ENCODE results near the genes RETNLB, DPPA2, ZBED2, SLC9C1 and BTLA.

GRCh38 chr3:108127144-108127697 is 36.4 kb upstream of the CD47 start:
- RRBS, result no CpG with 5 or more reads among the region's 4 CpGs

DNA sequence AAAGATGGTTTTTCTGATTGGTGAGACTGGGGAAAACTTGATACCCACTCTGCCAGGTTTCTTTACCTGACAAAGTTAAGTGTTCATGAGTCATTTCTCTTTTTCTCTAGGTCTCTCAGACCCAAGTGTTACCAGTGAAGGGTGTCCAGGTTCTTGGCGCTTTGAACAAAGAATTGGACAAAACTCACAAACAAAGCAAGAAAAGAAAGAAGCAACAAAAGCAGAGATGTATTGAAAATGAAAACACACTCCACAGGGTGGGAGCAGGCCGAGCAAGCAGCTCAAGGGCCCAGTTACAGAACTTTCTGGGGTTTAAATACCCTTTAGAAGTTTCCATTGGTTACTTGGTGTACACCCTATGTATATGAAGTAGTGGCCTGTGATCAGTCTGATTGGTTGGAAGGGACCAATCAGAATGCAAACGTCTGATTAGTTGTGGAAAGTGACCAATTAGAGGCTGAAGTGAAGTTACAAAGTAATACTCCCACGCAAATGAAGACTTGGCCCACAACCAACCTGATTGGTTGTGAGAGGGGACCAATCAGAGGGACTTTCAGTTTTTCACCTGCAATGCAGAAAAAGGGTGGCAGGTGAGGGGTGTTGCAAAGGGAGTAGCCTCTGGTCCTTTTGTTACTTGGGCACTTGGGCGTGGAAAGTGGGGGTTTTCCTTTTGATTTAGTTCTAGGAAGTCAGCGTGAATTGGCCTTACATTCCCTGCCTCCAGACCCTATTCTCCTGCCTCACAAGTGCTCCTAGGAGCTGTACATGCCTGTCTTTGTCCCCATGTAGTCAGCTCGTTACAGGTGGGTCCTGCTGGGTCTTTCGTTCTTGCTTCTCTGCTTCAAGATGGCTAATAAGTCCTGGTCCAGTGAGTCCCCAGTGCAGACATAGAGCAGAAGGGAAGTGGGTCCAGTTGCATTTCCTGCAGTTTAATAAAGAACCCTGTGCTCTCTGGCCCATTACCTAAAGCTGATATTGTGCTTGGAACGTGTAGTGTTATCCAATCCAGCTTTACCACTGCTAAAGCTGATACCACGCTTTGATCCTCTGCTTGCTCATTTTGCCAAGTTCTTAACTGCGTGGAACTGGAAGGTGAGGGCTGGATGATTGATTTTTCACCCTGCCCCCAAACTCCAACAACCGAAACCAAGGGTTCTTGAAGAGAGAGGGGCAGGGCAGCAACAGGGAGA is 45.8 kb upstream of the CD47 start:
- RRBS, result no CpG with 5 or more reads among the region's 12 CpGs

- RRBS, result no CpG with 5 or more reads among the region's 4 CpGs
Measured at GRCh38 chr3:108222755-108223135, 521 bp upstream of the IFT57 start.

DNA sequence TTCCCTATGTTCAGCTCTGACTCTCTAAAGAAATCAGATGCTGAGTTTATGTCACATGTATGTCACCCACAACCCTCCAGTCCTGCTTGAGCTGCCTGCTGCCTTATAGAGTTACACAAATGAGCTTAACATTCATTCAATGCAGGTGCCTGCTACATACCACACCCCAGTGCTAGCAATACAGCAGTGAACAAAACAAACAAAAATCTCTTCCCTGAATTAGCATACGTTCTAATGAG is 93.0 kb downstream of the HHLA2 start:
- RRBS, result no CpG with 5 or more reads among the region's 1 CpG

DNA sequence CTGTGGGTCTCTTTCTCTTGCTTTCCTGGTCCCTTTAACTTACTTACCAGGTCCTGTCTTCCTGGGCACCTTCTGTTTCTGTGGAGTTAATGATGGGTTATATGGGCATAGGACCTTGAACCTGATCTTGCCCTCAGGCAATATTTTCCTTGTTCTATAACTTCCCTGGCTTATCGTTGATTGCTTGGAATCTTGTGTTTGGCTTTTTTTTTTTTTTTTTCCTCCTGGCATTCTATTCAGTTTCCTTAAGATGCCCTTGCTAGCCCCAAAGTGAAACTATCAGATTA is 106.9 kb downstream of the HHLA2 start:
- RRBS, result no CpG with 5 or more reads among the region's 1 CpG

GRCh38 chr3:108407805-108408469 is 102.5 kb downstream of the MYH15 start:
- RRBS, result no CpG with 5 or more reads among the region's 3 CpGs

DNA sequence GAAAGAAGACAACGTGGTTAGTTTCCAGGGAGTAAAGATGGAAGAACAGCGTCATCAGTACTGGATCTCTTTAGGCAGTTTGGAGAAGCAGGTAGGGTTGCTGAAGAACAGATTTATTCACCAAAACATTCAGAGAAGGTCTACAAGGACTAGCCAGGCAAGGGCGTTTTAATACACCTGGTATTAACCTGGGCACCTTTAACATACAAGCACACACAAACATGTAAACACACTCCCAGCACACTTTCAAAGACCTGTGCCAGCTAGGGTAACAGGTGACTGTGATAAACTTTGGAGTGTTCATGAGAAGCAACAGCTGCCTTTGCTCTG is at the start of gene RETNLB:
Gene RETNLB, minus strand, starts transcription at position 144 of the 330 bp plus-strand sequence.
- RRBS, result no CpG with 5 or more reads among the region's 3 CpGs

GRCh38 chr3:109316092-109316978 is at the start of gene DPPA2:
Gene DPPA2 (minus strand): TSS chr3:109316517.
- RRBS, result 31% methylated on average over 3 of the region's 39 CpGs

DNA sequence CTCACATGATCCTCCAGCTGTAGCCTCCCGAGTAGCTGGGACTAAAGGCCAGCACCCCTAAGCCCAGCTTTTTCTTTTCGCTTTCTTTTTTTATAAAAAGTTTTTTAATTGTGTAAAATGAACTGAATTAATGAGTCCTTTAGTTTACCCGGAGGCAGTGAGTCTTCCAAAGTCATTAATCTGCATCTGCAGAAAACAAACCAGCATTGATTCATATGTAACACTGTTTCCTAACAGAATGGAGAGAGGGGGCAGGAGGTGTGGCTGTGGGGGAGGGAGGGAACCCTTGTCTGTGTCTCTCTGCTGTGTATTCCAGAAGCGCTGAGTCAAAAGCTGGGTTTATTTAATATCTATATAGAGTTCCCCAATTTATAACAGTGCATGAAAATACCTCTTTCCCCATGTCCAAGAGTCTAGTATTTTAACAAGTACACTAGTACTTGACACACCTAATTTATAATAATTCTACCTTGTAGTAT is 2.6 kb upstream of the DPPA4 start:
- RRBS, result no CpG with 5 or more reads among the region's 4 CpGs

DNA sequence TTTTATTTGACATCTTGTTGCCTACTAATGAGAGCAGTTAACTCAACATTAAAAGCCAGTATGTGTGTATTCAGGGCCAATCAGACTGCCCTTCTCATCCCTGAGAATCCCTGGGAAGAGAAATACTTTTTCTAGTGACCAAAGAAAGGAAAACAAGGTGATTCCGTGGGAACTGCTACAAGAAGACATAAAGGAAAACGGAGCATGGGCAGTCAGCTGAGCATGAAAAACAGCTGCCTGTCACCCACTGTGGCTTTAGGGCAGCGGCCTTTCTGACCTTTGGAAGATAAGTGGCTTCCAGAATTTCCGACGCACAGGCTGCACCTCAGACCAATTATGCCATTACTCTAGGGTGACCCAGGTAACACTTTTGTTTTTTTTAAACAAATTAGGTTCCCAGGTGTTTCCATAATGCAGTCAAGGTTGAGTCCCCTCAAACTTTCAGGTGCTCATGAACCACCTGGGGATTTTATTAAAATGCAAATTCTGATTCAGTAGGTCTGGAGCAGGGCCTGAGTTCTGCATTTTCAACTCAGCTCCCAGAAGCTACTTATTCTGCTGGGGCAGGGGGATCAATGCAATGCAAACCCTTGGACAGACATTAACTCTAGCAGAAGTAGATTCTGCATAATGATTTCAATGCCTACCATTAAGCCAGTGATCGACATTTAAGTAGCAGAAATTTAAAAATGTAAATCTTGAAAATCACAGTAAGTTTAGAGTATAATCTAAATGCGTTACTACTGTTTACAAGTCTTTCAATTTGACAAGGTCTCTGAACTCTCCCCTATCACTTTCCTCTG is 18.9 kb upstream of the DPPA4 start:
- RRBS, result no CpG with 5 or more reads among the region's 7 CpGs

GRCh38 chr3:110773364-110773767 is 298.2 kb upstream of the NECTIN3 start:
- RRBS, result no CpG with 5 or more reads among the region's 6 CpGs

DNA sequence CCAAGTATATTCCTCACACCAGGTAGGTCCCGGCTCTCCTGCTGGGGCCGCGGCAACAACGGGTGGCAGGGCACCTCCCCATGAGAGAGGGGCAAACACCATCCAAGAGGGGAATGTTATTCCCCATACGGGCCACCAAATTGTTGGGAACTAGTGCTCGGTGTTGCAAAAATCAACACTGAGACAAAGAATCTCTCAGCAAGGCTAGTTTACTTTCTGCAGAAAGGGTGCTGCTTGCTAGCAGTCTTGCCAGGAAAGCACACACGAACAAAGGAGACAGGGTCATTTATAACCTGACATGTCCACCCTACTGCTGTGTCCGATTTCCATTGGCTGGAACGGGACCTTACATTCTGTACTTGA is 102.1 kb upstream of the NECTIN3 start:
- RRBS, result no CpG with 5 or more reads among the region's 9 CpGs

GRCh38 chr3:111595193-111595760 is at the start of gene ZBED2:
Gene ZBED2 (minus strand): TSS chr3:111595346.
- RRBS, result no CpG with 5 or more reads among the region's 3 CpGs

DNA sequence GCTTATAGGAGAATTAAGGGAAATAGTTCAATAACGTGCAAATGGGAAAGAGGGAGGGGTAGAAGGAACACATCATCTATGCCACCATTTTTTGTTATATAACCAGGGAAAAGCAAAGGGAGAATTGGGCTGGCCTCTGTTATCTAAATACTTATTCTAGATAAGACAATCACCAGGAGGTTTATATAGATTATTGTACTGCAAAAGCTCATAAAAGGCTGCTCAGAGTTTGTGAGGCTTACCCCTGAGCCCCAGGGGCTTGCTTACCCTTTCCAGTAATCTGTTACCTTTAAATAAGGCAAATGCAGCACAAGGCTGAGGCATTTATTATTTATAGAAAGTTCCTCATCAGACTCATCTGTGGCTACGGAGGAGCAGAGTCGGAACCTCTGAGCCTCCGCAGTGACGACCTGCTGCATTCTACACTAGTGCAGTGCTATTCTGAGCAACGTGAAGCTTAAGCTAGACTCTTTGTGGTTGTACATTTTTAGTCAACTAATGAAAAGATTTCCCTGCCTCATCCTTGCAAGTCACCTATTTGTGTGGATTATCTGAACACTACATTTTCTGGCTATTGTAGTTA is 18.6 kb downstream of the PLCXD2 start:
- RRBS, result no CpG with 5 or more reads among the region's 6 CpGs

GRCh38 chr3:112224602-112225008 is 69.4 kb downstream of the SLC9C1 start:
- RRBS, result no CpG with 5 or more reads among the region's 1 CpG

GRCh38 chr3:112293459-112294609 is at the start of gene SLC9C1:
Gene SLC9C1 (minus strand): TSS chr3:112294216.
- RRBS, result no CpG with 5 or more reads among the region's 16 CpGs

DNA sequence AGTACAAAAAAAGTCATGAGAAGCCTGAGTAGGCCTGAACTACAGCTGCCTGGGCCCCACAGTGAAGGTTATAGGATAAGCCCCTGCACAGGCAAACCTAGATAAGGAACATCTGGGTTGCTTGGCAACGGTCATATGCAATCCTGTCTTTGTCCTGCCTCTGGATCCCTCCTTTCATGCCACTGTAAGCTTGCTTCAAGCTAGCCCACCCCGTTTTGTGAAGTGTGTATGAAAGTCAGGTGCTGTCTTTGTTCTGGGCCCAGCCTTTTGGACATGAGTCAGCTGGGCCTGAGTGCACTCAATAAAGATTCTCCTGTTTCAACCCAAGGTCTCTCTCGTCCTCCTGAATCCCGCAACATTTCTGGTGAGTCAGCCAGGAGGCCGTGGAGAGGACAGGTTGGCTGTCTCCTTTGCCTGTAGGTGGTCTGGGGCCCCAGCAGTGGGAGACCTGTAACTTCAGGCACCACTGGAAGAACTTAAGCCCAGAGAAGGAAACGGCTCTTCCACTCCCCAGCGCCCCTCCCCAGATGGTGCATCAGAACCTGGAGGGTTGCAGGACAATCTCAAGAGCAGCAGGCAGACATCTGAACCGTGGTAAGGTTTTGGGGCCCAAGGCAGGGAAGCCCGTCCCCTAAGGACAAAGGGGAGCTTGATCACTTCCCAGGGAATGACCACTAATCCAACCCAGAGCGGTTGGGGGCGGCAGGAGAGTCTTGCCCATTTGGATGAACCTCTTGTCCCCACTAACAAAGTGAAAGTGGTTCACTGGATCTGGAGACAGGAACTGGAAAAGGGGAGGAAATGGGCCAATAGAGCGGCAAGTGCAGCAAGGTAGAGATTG is 8.3 kb upstream of the SLC9C1 start:
- RRBS, result no CpG with 5 or more reads among the region's 12 CpGs

DNA sequence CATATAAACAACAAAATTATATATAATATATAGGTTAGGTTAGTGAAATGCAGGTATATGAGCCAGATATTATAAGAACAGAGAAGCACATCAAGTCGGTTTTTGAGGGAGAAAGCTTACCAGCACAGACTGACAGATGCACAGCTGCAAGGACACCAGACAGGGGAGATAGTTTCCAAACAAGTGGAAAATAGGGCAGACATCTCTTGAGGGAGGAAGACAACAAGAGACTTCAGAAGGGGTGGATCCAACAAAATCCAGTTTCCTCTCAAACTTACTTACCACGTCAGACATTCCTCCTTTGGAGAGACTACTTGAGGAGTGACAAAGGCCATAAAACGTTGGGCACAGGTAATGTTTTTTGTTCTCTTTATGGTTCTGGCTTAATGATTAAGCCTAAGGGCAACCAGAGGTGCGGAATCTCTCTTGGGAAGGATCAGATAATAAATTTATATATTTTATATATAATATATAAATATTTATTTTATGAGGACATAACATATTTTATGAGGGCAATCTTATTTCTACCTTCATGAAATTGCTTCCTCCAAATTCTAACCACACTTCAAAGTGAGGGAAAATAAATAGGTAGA is 76.1 kb downstream of the CD200 start:
- RRBS, result no CpG with 5 or more reads among the region's 4 CpGs

GRCh38 chr3:112499252-112499798 is at the start of gene BTLA:
Gene BTLA (minus strand): TSS chr3:112499472.
- RRBS, result no CpG with 5 or more reads among the region's 4 CpGs

GRCh38 chr3:112514564-112514842 is 15.2 kb upstream of the BTLA start:
- RRBS, result no CpG with 5 or more reads among the region's 2 CpGs

All from GM12892 (cell line).